ENCODE results near the gene MX2.

DNA sequence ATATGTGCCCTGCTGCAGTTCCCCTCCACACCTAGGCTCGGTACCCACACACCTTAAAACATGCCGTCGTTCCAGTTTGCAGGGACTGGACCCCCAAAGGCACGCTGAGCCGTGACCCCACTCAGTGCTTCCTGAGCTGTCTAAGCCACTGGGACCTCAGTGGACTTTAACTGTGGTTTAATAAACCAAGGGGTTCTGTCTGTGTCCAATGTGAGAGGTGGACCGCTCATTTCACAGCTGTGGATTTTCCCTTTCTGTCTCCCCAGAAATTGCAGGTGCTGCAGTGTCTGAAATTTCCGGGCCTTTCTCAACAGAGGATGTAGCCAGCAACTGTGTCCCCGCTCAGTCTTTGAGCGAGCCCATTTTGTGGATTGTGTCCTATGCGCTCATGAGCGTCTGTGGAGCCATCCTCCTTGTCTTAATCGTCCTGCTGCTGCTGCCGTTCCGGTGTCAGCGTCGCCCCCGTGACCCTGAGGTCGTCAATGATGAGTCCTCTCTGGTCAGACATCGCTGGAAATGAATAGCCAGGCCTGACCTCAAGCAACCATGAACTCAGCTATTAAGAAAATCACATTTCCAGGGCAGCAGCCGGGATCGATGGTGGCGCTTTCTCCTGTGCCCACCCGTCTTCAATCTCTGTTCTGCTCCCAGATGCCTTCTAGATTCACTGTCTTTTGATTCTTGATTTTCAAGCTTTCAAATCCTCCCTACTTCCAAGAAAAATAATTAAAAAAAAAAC lies 41.3 kb upstream of the FAM3B start:
- RRBS = no CpG with 5 or more reads among the region's 23 CpGs
CAGE:
- cytosol, long polyA plus RNA = no peak
- long polyA plus RNA = no peak
- nucleus, long polyA plus RNA = no peak

DNA sequence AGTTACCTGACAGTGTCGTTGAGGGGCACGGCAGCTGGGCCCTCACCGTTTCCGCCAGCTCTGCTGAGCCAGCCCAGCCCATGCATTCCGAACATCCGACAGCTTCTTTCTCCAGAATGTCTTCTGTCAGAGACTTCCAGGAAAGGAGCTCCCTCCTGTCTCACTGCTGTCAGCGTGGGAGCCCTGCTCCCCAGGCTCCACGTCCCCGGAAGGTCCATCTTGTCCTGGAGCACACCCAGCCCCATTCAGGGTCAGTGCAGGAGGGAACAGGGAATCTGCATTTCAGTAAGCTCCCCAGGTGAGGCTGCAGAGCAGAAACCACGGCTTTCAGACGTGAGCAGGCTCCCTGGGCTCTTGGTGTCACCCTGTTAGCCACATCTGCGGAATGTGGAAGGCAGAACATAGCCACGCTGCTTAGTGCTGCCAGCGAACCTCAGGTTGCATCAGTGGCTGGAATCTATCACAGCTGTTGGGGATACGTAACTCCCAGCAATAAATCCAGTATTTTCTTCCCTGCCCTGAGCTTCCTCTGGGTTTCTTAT lies 36.3 kb upstream of the FAM3B start:
- RRBS = no CpG with 5 or more reads among the region's 15 CpGs
CAGE:
- cytosol, long polyA plus RNA = no peak
- long polyA plus RNA = no peak
- nucleus, long polyA plus RNA = no peak

DNA sequence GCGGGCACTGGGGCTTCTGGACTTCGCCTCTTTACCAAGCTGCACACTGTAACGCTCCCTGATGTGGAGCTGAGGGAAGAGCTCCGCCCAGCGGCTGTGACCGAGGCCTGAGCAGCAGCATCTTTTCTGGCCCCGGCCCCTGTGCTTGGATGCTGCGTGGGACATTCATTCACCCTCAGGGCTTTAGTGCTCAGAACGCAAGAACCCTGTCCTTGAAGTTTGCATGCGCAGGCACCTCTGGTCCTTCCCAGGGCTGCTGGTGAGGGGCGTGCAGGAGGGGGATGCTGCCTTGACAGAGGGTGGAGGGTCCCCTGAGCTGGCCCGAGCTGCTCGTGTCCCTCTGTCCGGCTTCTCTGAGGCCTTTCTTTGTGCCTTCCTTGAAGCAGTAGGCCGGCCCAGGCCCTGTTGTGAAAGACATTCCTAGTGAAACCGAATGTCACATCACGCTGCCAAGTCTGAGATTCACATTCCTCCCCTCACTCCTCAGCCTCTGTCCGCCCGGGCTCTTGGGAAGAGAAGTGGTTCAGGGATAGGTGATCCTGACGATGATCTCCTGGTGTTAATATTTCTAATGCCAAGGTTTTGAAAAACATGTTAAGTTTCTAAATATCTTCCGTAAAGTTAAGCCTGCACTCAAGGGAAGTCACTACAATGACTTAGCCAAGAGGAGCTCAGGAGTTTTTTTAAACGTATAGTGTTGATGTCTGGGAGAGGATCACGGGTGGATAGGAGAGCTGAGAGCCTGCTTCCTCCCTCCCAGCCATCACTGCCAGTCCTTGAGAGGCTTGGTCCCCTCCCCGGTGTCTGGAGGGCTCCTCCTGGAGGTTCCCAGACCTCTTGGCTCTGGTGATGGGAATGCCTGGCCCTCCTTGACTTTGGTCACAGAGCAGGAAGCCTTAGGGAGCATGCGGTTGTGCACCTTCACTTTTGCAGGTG lies 1.2 kb upstream of the MX2 start:
- RRBS = no CpG with 5 or more reads among the region's 25 CpGs
CAGE:
- cytosol, long polyA plus RNA = no peak
- long polyA plus RNA = no peak
- nucleus, long polyA plus RNA = no peak

- RRBS = no CpG with 5 or more reads among the region's 21 CpGs
CAGE:
- cytosol, long polyA plus RNA = no peak
- long polyA plus RNA = no peak
- nucleus, long polyA plus RNA = no peak
Measured at GRCh38 chr21:41361419-41362175, at the start of gene MX2. Gene MX2 (plus strand): TSS chr21:41362027.

DNA sequence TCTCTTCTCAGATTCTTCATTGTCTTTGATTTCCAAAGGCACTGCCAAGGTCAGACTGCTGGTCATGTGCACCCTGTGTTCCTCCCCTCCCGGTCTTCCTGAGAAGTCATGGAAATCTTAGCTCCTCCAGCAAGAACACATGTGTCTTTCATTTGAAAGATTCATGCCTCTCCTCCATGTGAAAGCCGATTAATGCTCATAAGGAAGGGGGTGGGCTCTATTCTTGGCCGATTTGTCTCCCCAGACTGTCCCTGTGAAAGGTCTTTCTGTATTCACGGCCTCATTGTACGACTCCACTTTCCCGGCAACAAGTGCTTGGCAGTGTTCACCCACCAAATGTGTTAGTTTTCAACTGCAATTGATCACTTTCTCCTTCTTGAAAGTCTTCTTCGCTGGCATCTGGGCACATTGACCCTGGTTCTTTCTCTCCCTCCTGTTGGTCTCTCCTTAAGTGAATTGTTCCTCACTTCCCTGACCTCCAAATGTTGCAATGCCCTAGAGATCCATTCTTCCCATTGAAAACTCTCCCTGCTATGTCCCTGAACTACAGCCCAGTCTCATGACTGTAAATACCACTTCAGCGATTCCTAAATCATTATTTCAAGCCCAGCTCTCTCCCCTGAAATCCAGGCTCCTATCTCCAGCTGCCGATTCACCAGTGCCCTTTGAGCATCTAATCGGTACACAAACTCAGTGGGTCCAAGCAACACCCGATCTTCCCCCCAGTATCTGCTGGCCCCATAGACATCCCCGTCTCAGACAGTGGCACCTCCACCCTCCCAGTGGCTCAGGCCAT lies 25.5 kb downstream of the MX2 start:
- RRBS = no CpG with 5 or more reads among the region's 12 CpGs
CAGE:
- cytosol, long polyA plus RNA = no peak
- long polyA plus RNA = no peak
- nucleus, long polyA plus RNA = no peak

GRCh38 chr21:41491187-41492034 lies 16.5 kb downstream of the TMPRSS2 start:
- RRBS = no CpG with 5 or more reads among the region's 15 CpGs
CAGE:
- cytosol, long polyA plus RNA = no peak
- long polyA plus RNA = no peak
- nucleus, long polyA plus RNA = no peak

DNA sequence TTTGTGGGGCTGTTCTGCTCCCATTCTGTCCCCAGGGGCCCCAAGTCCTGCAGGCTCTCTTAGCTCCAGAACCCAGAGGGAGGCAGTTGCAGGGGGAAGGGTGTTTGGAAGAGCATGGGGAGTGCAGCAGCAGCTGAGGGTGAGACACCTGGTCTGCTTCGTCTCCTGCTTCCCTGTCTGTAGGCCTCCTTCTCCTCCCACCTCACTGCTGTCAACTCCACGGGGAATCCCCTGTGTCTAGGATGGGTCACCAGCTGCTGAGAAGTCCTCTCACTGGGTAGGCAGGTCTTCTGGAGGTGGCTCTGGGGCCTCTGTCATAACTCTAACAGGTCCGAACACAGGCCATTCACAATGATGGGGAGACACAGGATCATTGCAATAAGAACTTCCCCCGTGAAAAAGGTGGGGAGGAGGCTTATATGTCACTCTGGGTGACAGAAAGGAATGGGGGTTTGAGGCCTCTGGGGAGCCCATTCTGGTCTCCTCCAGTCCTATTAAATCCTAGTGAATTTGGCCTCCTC lies 13.1 kb upstream of the TMPRSS2 start:
- RRBS = no CpG with 5 or more reads among the region's 4 CpGs
CAGE:
- cytosol, long polyA plus RNA = no peak
- long polyA plus RNA = no peak
- nucleus, long polyA plus RNA = no peak

GRCh38 chr21:41526276-41526694 lies 18.3 kb upstream of the TMPRSS2 start:
- RRBS = no CpG with 5 or more reads among the region's 7 CpGs
CAGE:
- cytosol, long polyA plus RNA = no peak
- long polyA plus RNA = no peak
- nucleus, long polyA plus RNA = no peak

- RRBS = no CpG with 5 or more reads among the region's 5 CpGs
CAGE:
- cytosol, long polyA plus RNA = no peak
- long polyA plus RNA = no peak
- nucleus, long polyA plus RNA = no peak
Measured at GRCh38 chr21:41556448-41556830, 48.5 kb upstream of the TMPRSS2 start.

- RRBS = no CpG with 5 or more reads among the region's 14 CpGs
CAGE:
- cytosol, long polyA plus RNA = no peak
- long polyA plus RNA = no peak
- nucleus, long polyA plus RNA = no peak
Measured at GRCh38 chr21:41581639-41582137, 73.7 kb upstream of the TMPRSS2 start.

DNA sequence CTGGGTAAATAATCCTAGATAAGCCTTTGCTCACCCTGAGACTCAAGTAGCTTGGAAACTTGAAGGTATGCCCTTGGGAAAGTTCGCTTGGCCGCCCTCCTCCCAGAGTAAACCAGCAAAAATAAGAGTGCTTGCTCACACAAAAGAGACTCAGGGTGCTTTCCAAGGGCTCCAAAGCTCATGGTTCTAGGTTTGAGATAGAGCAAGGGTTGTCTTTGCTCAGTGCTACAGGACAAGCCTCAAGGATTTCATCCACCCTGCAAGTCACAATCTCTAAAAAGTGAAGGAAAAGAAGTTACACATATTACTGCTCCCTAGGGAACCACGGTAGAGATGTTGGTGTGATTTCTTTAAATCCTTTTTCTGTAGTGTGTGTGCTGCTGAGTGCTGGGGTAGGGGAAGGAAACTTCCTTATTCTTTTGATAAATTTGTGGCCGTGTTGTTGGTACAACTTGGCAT lies 86.0 kb upstream of the TMPRSS2 start:
- RRBS = no CpG with 5 or more reads among the region's 4 CpGs
CAGE:
- cytosol, long polyA plus RNA = no peak
- long polyA plus RNA = no peak
- nucleus, long polyA plus RNA = no peak

DNA sequence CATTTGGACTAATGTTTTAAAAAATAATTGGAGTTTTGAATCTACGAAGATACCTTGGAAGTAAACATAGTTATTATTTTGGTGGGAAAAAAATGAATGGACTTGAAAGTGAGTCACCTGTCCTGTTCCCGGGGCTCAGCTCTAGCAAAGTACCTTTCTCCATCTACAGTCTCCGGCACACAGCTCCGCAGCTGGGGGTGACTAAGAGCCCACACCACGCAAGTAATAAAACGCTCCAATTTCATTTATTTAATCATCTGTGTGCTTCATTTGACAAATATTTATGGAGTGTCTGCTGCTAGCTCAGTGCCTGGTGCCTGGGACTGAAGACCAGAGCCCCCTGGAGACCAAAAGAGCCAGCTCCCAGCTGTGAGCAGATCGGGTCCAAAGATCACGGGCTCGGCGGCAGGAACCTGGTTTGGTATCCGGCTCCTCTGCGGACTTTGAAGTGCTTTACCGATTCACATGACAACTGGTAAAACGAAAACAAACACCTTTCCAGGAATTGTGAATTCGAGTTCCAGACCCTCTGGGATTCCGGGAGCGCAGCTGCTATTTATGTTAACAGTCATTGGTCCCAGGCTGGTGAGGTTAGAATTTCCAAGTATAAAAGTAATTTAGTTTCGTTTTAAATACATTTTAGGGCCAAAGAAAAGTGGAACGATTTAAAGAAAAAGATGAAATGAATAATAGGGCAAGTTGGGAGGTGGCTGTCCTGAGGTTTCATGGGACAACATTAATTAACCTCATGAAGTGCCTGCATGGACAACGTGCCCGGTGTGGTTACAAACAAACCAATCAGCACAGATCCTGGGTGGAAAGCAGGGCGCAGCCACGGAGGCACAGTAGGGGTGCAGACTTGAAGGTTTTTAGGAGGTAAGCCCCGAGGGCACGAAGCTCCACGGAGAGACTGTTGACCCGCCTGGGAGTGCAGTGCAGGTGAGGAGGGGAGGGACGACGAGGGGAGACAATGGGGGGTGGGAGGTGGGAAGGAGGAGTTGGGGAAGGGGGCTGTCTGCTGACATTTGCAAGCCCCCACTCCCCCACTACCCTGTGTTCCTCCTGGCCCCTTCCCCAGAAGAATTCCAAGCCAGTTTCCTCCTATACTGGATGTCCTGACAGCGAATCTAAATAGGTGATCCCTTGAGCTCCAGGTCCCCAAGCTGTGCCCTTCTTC lies 2.0 kb upstream of the RIPK4 start:
- RRBS = 0% methylated on average over 2 of the region's 30 CpGs
CAGE:
- cytosol, long polyA plus RNA = no peak
- long polyA plus RNA = no peak
- nucleus, long polyA plus RNA = no peak

DNA sequence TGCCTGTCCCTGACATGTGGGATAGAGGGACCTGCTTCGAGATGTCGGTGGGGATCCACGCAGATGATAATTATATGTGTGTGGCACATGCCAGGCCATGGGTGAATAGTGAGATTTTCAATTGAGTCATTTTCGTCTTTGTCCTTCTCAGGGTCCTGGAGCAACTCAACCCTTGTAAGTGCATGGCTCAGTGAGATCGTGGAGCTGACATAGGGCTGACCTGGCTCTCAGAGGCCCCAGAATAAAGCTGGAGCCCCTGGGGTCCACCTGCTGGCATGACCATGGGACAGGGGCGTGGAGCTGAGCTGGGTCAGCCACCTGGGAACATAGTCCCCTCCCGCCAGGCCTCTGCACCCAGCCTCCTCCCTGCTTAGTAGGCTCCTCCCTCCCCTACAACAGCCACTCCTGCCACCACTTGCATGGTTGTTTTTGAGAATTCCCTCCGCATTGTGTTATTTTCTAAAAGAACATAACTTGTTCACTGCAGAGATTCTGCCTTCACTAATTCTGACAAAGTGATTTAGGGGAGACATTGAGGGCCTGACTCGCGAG lies 3.0 kb upstream of the RIPK4 start:
- RRBS = no CpG with 5 or more reads among the region's 10 CpGs
CAGE:
- cytosol, long polyA plus RNA = no peak
- long polyA plus RNA = no peak
- nucleus, long polyA plus RNA = no peak

DNA sequence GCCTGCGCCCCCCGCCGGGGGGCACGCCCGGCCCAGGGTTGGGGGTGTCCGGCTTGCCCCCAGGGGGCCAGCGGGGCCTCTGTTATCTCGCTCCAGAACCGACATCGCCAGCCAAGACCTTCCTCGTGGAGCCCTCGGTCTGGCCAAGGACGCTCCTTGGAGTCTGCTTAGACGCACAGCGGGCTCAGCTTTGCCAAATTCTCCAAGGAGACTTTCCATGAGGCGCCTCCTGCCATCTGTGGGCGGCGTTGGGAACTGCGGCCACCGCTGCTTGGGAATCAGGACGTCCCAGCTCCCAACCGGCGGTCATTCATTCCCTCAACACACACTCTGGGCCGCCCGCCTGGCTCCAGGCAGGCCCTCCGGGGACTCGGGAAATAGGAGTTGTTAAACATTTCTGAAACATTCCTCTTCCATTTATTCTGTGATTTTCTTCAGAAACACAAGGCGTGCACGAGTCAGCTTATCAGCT lies 11.4 kb upstream of the RIPK4 start:
- RRBS = 3% methylated on average over 5 of the region's 29 CpGs
CAGE:
- cytosol, long polyA plus RNA = no peak
- long polyA plus RNA = no peak
- nucleus, long polyA plus RNA = no peak

GRCh38 chr21:41800087-41800737 lies 33.4 kb upstream of the RIPK4 start:
- RRBS = no CpG with 5 or more reads among the region's 15 CpGs
CAGE:
- cytosol, long polyA plus RNA = no peak
- long polyA plus RNA = no peak
- nucleus, long polyA plus RNA = no peak

DNA sequence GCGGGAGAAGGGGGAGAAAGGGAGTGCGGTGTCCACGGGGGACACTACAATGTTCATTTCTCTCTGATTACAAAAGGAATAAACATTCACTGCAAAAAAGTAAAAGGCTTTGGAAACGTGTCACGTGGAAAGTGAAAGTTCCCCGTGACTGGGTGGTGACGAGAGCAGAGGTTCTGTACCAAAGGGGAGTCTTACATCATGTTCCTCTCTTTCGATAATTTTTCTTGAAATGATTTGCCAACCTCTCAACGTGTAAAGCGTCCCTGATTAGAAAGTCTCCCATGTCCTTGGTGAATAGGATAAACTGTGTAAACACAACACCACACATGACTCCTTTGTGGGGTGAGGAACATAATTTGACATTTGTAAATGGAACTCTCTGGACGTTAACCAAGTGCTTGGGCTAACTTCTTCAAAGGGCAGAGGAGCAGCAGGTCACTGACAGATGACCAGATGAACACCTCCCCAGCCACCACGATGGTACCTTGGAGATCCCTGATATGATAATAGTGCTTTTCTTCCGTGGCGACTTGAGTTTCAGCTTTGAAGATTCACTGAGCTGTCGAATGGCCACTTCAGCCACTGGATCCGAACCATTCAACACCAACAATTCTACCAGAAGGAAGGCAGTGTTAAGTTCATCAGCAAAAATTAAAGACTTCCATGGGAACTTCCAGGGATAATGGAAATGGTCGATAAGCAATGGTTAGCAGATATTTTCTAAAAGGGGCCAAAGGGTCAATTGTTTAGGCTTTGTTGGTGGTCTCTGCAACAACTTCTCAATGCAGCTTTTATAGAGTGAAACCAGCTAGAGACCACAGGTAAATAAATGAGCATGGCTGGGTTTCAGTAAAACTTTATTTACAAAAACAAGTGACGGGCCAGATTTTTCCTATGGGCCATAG lies 22.2 kb upstream of the PRDM15 start:
- RRBS = no CpG with 5 or more reads among the region's 18 CpGs
CAGE:
- cytosol, long polyA plus RNA = no peak
- long polyA plus RNA = no peak
- nucleus, long polyA plus RNA = no peak

DNA sequence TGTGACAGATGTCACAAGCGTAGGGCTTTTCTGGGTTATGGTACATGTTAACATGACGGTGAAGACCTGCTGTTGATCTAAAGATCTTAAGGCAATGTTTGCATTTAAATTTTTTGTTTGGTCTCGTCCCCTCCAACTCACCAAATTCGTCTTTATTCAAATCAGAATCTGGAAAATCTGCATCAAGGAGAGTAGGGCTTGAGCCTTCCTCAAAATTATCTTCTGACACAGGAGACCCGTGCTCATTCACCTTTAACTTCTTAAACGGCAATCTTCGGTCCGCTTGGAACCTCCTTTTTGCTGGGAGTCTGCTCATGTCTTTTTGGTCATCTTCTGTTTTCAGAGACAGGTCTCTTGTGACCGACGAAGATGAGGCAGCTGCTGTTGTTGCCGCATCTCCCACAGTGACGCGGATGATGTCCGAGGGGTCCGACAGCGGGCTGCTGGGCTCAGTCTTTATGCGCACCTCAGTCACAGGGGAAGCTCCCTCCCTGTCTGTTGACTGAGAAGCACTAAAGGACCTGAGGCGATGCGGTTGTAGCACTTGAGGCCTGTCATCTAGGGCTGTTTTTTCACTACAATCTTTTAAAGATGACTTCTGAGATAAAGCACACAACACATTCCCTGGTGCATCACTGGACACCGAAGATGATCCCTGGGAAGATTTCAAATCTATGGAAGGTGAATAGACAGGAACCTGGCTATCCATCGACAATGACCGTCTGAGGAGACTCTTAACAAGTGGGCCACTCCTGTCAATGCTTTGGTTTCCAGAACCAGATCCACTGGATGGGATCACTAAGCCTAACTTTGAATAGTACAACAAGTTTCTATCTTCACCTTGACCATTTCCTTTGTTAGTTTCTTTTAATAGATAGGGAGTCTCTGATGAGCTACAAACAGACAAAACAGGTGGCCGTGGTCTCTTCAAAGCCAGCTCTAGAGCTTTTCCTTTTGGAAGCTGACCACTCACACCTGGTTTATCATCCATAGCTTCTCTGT lies 17.5 kb downstream of the ZBTB21 start:
- RRBS = no CpG with 5 or more reads among the region's 23 CpGs
CAGE:
- cytosol, long polyA plus RNA = no peak
- long polyA plus RNA = no peak
- nucleus, long polyA plus RNA = no peak

- RRBS = 2% methylated on average over 49 of the region's 80 CpGs
CAGE:
- cytosol, long polyA plus RNA = no peak
- long polyA plus RNA = no peak
- nucleus, long polyA plus RNA = no peak
Measured at GRCh38 chr21:42008956-42009795, 984 bp downstream of the ZBTB21 start.

DNA sequence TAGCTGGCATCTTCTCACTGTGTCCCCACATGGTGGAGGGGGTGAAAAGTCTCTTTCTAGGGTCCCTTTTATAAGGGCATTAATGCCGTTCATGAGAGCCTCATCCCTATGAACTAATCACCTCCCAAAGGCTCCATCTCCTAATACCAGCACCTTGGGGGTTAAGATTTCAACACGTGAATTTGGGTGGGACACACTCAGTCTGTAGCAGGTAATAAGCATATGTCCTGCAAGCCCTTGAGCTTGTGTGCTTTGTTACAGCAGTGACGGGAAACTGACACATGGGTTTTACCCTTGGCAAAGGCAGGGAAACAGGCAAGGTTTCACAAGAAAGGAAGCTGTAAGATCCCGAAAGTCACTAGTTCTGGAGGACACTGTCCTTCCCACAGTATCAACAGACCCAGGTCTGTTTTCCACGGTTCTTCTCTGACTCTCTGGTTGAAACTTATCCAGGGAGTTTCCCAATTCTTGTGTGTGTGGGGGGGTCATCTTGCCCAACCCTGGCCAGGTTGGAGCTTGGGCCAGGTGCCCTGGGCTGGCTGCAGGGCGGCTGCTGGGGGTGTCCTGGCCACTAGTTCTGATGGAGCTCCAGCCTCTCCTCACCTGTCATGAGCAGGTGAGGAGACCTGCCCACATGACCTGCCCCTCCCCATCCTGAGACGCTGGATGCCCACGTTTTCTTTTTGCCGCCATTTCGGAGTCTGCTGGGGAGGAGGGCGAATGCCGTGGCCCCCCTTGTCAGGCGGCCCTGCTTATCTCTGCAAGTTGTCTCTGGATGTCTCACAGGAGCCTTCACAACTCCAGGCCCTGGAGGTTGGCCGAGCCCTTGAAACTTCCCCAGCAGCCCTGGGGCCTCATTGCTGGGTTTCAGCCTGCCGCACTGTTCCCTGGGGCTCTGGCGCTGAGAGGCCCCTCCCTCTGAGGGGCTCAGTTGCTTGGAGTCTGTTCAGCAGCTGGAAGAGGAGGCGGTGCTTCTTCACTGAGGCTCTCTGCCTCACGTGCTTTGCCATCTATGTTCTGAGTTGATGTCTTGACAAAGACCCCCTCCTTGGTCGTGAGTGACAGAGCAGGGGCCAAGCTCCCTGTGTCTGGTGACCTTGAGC lies 29.5 kb upstream of the ZBTB21 start:
- RRBS = no CpG with 5 or more reads among the region's 19 CpGs
CAGE:
- cytosol, long polyA plus RNA = no peak
- long polyA plus RNA = no peak
- nucleus, long polyA plus RNA = no peak

DNA sequence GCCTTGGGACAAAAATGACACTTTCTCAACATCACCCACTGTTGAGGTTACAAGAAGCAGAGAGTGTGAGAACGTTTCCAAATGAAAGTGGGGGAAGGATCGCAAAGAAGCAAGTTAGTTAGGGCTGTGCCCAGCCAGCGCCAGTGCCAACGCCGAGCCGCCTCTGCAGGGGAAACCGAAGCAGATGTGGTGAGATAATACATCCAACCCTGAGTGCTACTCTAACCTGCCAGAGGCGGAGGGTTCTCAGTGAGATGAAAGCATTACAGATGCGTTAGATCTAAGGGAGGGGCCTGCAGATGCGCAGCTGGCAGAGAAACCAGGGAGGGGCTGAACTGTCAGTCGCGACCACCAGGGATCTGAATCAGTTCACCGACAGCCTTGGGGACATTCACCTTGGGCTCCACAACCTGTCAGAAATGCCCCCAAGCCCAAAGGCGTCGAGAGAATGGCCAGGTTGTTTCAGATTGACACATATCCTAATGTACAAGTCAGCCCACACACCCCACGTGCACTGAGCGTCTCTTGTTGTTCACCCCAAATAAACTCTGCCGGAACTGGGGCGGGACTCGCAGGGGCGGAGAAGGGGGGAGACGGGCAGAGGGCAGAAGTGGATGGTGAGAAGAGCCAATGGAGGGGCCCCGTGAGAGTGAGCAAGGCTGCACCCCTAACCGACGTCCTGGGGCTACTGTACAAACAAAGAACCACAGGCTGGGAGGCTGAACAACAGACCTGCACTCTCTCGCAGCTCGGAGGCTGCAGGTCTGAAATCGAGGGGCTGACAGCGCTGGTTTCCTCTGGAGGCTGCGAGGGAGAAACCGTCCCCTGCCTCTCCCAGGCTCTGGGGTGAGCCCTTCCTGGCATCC lies 8.7 kb upstream of the UMODL1 start:
- RRBS = no CpG with 5 or more reads among the region's 31 CpGs
CAGE:
- cytosol, long polyA plus RNA = no peak
- long polyA plus RNA = no peak
- nucleus, long polyA plus RNA = no peak

Data from H1 (cell line).